Temporal lobe (tissue), 2 donors: ENCODE results near the gene BANP.

GRCh38 chr16:87064398-87065146, 252.6 kb downstream of the C16orf95 start:
- RAMPAGE, long total RNA, result no peak

- RAMPAGE, long total RNA, result no peak
Observed at GRCh38 chr16:87240470-87241499, 76.4 kb downstream of the C16orf95 start.

DNA sequence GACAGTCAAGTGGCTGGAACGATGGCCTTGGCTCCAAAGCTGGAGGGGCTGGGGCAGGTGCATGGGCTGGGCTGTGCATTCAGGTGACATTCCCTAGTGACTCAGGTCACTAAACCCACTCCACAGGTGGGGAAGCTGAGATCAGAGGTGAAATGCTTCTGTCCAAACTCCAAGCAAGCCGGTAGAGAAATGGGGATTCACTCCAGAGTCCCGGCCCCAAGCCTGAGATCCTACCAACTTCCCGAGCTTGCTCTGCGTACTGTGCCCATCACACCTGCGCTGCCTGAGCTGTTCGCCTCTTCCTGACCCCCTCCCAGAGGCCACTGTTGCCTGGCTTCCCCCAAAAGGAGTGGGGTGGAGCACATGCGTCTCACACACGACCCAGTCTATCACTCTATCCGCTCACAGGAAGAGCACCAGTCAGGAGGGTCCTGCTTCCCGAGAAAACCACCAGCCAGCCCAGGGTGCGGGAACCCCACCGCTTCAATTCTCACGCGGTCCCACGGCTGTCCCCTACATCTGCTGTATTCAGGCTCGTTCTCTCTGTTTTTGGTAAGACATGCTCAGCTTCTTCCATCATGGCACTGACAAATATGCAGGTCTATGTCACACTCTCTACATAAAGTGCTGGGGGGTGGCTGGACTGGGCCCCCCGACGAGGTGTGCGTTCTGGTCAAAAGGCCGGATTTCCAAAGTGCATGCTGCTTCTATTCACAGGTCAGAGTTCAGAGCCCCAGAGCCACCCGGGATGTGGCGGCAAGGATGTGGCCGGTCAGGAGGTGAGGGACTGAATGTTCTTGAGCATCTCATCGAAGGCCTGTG, 13.5 kb upstream of the C16orf95 start:
- RAMPAGE, long total RNA, result no peak

DNA sequence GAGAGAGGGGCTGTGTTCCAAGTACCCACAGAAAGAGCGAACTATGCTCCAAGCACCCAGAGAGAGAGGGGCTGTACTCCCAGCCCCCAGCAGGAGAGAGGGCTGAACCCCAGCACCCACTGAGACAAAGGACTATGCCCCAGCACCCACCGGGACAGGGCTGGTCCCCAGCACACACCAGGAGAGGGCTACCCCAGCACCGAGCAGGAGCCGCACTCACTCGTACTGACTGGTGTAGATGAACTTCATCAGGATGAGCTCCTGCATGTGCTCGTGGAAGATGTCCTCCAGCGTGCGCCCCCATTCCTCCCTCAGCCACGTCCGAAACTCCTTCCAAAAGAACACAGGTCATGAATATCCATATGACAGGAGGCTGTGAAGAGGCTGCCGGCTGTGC, 18.7 kb upstream of the C16orf95 start:
- RAMPAGE, long total RNA, result no peak

DNA sequence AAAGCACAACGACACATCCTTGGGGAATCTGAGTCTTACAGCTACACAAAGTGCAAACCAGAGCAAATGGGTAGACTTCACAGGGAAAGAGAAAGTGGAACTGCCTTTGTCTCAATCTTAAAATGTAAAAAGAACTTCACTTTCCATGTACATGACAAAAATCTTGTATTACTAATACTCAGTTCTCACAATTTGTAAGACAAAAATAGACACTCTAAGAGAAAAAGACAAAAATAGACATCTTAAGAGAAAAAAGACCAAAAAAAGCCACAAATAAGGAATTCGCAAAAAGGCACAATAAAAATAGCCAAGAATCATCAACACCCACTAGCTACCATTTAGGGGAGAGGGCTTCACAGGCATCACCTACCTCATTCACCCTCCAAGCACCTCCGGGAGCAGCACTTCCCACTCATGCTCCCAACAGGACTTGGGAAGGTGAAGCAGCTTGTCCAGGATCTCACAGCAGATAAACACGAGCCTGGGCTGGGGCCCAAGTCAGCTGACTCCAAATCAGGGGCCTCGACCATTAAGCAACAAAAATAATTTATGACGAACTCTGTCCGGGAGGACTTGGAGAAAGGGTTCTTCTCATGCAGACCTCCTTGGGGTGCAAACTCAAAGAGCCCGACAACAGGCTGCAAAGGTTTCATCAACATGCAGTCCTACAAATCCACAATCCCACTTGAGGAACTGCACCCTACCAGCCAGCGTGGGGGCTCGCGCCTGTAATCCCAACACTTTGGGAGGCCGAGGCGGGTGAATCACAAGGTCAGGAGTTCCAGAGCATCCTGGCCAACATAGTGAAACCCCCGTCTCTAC, 2.3 kb downstream of the FBXO31 start:
- RAMPAGE, long total RNA, result no peak

- RAMPAGE, long total RNA, result no peak
Observed at GRCh38 chr16:87700739-87701352, 64.9 kb downstream of the KLHDC4 start.

GRCh38 chr16:87766182-87766850, 530 bp upstream of the KLHDC4 start:
- RAMPAGE, long total RNA, result no peak

- RAMPAGE, long total RNA, result no peak
Observed at GRCh38 chr16:87834084-87835209, 34.9 kb downstream of the SLC7A5 start.

DNA sequence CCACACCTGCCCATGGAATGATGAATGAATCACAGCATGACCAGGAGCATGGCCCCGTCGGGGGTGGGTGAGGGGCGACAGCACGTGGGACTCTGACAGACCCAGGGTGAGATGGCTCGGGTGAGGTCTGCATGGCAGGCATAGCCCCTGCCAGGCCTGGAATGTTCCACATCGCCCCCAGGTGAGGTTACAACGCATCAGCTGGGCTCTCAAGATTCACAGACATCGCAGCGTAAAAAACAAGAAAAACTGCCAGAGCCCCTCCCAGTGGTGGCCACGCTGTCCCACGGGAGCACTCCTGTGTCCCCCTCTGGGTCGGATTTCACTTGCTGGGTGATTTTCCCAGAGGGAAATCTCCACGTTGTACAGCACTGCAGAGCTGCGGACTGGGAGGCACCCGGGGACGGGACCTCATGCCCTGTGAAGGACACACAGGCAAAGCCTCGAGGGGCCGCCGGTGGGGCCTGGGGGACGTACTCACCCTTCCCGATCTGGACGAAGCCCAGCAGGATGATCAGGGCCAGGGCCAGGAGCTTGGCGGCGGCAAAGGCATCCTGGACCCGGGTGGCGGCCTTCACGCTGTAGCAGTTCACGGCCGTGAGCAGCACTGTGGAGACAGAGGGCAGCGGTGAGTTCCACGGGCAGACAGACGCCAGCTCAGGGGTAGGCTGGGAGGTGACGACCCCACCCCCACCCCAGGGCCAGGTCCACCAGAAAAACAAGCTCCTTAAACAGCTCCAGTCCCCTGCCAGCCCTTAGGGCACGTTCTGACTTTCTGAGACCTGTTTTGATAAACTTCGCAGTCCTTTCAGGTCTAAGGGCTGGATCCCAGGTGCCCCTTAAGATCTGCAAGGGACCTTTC, 17.8 kb downstream of the SLC7A5 start:
- RAMPAGE, long total RNA, result no peak

DNA sequence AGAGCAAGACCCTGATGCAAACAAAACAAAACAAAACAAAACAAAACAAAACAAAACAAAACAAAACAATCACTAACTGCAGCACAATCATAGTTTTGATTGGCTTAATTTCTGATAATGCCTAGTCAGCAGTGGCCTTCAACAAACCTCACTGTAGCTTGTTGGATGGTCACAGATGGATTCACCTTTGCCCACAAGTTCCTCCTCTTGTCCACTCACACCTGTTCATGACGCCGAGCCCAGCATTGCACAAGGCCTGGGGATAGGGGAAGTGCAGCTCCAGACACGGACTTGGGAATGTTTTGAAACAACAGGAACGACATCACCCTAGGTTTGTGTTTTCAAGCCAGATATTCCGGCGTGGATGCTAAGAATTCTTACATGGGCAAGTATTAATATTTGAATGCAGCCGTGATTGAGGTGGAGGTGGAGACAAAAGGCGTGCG, 2.3 kb upstream of the BANP start:
- RAMPAGE, long total RNA, result no peak

DNA sequence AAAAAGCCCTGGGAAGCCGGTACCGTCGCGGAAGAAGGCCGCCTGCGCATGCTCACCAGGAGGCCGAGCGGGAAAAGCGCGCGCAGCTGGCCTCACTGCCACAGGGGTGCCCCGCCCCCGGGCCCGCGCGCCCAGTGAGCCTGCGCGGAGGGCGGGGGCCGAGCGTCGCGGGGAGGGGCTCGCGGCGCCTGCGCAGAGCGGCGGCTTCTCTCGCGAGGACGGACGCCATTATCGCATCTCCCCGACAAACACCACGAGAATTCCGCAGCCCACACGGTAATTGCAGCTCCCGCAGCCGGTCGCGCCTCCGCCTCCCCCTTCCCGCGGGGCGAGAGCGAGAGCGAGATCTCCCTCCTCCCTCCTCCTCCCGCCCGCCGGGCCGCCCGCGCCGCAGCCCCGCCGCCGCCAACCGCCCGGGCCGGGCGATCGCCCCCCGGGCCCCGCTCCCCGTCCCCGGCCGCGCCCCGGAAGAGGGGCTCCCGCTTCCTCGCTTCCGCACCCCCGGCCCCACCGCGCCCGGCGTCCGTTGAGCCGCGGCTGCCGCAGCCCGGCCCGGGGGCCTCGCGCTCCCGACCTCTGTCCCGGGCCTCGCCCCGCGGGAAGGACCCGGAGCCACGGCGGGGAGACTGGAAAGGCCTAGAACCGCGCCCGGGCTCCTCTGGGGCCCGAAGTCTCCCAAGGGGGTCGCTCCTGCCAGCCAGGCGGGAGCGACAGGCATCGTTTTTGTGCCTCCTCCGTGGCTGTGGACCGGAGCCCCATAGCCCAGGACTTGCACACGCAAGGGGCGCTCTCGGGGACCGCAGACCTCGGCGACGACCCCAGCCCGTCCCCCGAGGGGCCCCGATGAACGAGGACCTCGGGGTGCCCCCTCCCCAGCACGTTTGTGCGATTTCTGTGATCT, at the start of gene BANP:
TSS of gene BANP (plus strand) at position 195 of the 901 bp plus-strand sequence.
- RAMPAGE, long total RNA, result start-site peak on the plus strand centred at position 219 of the sequence, 52 bp wide, 155 and 87 reads in 2 replicates

DNA sequence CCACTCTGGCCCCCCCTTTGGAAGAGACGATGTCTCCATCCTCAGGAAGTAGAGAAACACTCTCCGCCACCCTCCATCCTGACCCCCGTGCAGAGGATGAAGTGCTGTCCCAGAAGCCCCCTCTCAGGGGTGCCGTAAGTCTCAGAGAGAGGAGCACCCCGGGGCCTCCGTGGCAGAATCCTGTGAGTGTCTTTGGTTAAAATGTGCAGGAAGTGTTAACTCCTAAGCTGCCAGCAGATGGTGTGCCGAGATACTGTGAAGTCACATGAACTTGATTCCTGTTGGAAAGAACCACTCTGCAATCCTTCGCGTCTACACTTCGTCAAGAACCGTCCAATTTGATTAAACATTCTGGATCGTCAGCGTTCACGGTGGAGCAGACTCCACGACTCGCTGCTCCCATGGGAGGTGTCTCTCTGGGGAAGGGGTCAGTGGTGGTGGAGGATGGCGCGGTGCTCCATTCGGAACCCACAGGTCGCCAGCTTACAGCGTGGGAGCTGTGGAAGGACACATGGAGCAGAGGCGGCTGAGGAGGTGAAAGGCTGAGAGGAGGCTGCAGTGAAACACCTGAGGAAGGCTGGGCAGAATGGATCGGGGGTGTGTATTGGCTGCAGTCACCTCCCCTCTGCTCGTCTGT, 5.7 kb downstream of the BANP start:
- RAMPAGE, long total RNA, result no peak

DNA sequence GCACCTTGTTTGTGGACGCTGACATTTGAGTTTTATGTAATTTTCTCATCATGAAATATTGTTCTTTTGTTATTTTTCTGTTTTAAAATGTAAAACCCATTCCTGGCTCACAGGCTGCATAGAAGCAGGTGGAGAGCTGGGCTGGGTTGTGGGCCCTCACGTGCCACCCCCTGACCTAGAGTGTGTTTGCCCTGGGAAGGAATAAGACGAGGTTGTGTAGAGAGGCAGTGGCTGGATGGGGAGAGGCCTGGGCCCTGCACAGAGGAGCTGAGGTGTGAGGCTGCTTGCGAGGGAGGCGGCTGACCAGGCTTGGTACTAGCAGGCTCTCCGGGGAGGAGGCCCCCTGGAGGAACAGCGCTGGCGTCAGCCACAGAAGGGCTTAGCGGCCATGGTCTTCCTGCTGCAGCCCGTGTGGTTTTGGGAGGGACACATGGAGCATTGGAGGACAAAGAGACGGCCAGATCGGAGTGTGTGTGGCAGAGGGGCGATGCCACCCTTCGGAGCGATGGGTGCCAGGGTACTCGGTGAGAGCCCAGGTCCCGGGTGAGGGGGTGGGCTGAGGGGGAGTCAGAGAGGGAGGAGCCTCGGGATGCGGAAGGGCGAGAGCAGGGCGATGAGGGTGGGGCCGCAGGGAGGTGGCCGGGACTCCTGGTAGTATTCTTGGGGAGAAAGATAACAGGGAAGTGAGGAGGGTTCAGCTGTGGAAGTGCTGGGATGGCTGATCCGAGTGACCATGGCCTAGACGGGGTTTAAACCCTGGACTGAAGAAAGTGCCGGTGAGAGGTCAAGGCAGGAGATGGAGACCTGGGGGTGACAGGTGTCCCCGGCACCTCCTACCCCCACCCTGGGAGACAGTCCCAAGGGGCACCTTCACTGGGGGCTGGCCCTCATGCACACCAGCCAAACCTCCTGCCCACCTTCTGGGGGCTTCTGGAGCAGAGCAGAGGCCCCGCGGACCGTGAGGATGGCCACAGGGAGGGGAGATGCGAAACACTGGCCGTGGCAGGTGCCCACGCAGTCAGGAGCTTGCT, 8.3 kb downstream of the BANP start:
- RAMPAGE, long total RNA, result no peak

DNA sequence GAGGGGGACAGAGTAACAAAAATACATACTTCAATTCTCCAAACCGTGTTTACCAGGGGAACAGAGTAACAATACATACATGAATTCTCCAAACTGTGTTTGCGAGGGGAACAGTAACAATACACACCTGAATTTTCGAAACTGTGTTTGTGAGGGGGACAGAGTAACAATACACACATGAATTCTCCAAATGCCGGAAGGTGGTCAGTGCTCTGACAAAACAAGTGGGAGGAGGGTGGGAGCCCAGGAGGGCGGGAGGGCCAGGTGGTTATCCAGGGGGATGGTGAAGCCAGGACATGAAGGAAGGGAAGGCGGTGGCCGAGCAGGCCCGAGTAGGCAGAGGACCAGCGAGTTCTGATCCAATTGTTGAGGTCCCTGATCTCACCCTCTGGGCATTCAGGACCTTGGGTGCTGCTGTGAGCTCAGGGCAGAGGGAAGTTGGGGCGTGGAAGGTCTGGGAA, 75.5 kb downstream of the BANP start:
- RAMPAGE, long total RNA, result no peak

GRCh38 chr16:88068981-88070355, 118.2 kb downstream of the BANP start:
- RAMPAGE, long total RNA, result no peak

- RAMPAGE, long total RNA, result no peak
Observed at GRCh38 chr16:88245667-88246047, 137.1 kb upstream of the ZNF469 start.

DNA sequence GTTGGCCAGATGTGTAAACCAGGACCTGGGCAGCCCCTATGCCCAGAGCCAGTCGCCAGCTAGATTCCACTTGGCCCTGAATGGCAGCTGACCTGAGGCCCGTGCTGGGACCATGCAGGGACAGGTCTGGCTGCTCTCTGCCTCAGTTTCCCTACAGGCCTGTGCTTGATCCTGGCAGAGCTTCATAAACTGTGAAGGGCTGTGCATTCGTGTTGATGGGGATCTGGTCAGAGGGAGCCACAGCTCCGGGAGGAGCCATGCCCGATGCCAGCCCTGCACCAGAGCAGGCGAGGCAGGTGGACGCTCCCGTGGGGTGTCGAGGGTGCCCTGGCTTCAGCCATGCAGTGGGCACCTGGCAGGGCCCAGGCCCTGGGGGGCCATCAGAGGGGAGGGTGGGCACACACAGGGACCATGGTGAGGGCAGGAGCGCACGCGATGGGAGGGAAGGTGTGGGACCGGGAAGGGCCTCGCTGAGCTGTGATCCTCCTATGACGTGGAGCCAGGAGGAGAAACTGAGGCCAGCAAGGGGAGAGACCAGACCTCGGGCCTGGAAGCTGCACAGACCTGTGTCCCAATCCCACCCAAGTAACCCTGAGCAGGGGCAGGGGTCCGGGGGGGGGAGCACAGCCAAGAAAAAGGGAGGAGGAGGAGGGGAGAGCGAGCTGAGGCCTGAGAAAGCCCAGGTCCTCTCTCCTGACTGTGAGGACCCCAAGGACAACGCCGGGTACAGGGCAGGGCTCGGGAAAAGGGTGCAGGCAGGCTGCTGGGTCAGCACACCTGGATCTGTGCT, 22.0 kb downstream of the ZFPM1 start:
- RAMPAGE, long total RNA, result no peak

DNA sequence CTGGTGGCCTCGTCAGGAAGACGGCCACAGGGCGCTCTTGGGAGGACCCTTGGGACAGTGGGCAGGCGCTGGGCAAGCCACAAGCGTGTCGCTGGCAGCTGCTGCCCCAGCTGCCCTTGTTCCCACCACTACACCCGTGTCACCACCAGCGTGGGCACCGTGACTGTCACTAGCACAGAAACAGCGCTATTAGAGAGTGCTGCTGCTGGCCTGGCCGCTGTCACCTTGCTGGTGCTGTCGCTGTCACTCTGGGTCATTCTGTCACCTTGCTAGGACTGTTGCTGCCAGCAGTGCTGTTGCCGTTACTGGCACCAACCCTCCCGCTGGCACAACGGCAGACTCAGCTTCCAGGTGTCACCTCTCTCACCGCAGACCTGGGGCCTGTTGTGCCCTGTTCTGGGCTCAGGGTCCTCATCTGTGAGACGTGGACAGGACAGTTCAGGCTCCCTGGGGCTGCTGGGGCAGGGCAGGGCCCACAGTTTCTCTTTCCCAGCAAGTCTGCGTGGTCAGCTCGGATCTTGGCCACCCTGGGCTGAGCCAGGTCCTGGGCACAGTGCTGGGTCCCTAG, 47.3 kb downstream of the ZFPM1 start:
- RAMPAGE, long total RNA, result no peak

DNA sequence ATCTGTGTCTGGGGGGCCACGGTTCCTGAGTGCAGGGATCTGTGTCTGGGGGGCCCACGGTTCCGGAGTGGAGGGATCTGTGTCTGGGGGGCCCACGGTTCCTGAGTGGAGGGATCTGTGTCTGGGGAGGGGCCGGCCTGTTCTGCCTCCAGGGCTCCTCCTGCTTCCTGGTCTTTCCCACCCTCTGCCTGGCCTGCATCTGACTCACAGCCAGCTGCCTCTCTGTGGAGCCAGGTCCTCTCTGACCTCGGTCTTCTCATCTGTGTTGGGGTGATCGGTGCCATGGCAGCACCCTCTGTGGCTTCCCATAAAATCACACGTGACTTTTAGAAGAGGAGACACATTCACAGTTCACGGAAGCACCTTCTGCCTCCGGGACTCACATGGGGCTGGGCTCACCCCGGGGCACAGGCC, 50.3 kb downstream of the ZFPM1 start:
- RAMPAGE, long total RNA, result no peak

DNA sequence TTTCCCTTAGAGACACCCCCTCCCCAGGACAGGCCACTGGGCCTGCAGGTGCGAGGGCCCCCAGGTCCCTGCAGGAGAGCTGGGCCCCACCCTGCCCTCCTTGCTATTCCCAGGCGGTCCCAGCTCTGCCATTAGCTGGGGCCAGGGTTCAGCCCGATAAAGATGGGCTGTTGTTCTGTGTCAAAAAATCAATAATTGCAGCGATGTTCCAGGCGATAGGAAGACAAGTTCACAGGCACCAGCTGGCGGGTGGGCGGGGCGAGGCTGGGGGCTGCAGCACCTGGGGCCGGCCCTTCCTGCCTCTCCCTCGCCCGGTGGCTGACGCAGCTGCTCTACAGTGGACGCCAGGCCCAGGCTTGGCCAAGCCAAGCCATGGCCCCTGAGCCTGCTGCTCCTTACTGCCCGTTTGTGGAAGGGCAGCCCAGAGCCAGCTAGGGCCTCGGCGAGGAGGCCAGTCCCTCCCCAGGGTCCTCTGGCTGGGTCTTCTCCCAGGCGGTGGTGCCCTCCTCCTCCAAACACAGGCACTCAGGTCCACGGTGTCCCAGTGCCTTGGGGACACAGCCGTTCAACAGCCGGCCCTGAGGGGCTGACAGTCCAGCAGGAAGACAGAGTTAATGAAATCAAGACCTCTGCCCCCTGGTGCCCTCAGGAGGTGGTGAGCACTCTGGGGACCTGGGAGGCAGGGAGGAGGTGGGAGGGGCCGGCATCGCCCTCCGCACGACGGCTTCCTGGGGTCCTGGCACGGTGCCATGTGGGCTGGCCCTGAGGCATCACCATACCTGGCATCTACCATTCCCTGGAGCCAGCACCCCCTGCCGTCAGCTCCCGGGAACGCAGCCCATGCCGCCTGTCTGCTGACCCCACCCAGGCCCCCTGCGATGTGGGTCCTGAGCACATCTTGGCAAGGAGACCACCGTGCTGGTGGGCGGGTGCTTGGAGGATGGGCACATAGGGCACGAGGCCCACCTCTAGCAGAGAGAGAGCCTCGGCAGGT, 52.1 kb downstream of the ZFPM1 start:
- RAMPAGE, long total RNA, result no peak